ENCODE results near the gene CXCR5.

DNA sequence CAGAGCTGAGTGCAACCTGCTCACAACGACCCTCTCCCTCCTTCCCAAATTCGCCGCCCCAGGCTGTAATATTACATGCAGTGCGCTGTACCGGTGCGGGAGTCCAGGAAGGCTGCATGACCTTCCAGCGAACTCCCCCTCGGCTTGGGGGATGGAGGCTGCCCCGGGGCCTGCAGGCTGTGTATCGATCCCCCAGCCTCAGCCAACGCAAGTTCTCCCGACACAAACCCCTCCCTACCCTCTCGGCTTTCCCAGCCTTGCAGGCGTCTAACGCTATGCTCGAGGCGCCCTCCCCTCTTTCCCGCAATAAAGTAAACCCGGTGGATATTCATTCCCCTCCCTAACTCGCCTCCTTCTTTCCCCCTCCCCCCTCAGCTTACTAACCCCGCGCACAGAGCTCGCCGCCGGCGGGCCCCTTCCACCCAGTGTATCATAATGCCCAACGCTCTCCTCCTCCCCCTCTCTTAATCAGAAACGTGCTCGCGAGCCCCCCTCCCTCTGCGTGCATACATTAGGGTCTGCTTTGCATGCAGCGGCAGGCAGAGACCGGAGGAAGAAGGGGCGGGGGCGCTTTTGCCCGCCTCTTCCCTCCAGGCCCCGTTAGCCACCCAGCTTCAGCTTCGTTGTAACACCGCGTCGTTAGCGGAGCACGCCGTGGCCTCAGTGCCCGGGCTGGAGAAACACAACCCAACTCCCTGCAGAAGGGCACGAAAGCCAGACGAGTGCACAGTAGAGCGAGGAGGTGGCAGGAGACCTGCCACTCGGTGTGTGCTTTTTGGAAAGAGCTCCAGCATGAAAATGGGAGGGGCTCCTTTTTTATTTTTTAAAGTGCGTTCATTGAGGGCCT lies 1.1 kb upstream of the KMT2A start:
- PRO-cap, result no peak

- PRO-cap, result no peak
Observed at GRCh38 chr11:118495896-118496436, 31.3 kb upstream of the TTC36 start.

DNA sequence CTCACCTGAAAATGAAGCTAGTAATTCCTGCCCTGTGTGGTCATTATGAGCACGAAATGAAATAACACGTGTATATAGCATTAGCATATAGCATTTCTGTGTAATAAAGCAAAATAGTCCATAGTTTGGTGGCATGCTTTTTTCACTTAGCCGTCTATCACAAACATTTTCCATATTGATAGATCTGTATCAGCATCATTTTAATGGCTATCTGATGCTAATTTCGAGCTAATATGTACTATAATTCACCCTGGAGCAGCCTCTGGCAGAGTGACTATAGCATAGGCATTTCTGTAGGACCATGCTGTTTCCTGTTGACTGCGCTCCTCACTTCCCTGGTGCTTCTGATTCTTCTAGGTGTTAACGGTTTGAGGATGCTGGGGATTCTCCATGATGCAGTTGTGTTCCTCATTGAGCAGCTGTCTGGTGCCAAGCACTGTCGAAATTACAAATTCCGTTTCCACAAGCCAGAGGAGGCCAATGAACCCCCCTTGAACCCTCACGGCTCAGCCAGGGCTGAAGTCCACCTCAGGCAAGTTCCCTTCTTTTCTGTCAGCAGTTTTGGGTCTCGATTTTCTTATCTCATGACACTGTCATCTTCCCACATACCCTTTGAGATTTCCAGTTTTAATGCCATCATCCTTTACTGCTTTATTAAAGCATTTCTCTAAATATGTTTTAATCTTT lies 7.9 kb upstream of the TTC36 start:
- PRO-cap, result no peak

- PRO-cap, result no peak
Observed at GRCh38 chr11:118543829-118544515, 13.0 kb downstream of the TMEM25 start.

DNA sequence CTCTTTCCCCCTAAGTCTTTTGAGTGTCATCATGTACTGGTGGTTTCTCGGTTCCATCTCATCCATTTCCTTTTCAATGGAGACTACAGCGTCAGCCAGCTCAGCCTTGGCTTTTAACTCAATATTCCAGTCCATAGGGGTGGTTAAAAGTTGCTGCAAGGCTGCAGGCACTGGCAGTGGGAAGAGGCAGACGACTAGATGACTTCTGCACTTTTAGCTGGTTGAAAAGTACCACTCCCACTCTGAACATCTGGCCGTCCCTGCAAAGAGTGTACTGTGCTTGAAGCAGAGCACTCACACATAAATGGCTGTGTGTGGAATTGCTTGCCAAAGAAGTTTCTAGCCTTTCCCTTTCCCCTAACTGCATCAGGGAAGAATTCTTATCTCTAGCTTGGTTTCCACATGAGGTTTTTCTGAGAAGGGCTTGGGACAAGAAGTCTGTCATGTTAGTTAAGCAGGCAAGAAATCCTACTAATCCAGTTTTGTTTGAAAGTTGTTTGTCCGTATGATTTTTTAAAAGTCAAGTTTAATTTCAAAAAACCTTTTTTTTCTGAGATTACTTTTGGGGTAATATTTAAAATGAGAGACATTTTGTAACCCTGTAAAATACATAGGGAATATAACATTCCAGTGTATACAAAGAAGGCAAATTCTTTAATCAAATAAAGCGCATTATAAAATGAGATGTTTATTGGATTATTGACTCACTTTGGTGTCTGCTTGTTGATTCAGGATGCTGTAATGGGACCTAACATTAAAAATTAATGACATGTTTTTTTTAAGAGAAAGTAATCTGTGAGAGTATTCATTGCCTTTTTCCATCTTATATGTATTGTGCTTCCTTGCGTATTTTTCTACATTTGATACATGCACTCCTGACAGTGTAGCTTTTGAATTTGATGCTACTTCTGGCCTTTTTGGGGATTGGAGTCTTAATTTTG lies 4.9 kb upstream of the PHLDB1 start:
- PRO-cap, result no peak

GRCh38 chr11:118643459-118644218 lies 35.8 kb downstream of the TREH start:
- PRO-cap, result no peak

DNA sequence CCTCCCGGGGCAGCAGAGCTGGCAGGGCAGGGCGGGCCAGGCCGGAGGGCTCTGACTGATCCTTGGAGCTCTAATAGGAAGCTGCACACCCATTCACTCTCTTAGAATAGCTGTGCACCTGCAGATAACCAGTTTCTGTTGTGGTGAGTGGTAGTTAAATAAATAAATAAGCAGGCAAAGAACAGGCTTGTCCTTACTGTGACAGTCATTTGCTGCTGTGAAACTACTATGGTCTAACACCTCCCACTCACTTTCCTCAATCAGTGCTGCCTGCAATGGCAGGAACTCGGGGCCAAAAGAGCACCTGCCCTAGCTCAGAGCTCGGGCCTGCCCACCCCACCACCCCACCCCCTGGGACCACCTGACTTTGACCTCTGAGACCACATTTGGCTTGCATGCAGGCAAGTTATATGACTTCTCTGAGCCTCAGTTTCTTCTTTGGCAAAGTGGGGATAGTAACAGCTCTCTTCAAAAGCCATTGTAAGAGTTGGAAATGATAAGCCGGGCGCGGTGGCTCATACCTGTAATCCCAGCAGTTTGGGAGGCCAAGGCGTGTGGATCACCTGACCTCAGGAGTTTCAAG lies 16.4 kb upstream of the TREH start:
- PRO-cap, result no peak

DNA sequence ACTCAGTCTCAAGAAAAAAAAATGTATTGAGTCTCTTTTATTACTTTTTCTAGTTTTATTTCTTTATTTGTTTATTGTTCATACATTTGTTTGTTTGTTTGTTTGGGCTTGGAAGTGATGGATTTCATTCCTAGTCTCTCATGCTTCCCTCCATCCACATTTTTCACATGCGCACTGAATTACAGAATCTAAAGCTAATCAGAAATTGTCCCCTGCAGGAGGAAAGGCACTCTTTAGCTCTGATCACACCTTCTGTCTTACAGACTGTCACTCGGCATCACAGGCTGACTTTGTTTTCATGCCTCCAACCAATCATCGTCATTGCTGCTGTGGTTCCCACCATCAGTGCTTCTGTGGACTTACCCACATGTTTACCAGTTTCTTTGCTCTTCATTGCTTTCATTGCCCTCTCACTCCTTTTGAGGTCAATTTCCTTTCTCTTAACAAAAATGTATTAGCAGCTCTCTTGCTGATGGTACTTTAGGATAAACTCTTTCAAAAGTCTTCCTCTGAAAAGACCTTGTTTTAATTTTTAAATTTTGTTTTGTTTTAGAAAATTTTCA lies 20.0 kb upstream of the TREH start:
- PRO-cap, result no peak

GRCh38 chr11:118790377-118790804 lies 573 bp downstream of the DDX6 start:
- PRO-cap, result no peak

DNA sequence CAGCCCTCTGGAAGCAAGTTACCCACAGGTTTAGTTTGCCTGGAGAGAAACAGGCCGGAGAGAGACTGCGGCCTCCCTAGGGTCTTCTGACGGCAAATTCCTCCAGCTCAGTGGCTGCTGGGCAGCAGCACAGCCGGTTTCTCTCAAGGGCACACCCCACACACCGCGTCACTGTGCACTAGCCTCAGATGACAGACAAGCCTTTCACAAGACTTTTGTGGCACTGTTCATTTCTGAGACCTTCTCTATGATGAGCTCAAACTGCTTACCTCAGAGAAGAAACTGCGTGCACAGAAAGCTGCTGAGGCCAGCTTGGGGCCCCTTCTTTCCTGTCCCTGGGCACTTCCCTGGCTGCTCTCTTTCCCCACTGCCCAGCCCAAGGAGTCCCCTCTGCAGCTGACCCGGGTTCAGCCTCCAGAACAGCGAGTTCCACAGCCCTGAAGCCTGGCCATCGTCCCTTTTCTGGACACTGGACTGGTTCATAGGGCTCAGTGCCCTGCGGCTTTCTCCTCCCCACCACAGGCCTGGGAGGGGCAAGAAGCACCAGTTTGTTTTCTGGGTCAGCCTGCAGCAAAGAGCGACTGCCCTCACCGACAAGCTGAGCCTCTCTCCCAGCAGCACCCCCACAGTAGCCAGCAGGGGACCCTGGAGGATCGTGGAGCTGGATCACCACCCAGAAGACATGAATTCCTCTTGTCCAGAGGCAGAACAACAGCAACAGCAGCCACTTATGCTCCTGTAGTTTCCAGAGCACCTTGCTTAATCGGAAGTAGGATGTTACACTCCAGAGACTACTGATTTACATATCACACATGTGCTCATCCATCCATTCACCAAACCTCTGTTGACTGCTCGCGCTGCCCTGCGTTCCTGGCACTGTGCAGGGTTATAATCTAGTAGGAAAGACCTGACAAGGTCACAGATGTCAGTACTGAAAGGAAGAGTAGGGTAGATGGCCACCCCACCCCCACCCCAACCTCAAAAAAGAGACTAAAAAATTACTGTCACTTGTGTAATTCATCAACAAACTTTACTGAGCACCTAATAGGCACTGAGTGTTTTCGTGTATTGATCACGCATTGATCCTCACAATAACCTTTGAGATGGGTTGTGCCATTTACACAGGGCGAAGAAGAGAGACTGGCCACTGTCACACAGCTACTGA lies 13.2 kb upstream of the CXCR5 start:
- PRO-cap, result bidirectional peak, plus-strand start at position 273 of the sequence, minus-strand start at position 112 of the sequence; unidirectional peak, minus-strand start at position 453 of the sequence

DNA sequence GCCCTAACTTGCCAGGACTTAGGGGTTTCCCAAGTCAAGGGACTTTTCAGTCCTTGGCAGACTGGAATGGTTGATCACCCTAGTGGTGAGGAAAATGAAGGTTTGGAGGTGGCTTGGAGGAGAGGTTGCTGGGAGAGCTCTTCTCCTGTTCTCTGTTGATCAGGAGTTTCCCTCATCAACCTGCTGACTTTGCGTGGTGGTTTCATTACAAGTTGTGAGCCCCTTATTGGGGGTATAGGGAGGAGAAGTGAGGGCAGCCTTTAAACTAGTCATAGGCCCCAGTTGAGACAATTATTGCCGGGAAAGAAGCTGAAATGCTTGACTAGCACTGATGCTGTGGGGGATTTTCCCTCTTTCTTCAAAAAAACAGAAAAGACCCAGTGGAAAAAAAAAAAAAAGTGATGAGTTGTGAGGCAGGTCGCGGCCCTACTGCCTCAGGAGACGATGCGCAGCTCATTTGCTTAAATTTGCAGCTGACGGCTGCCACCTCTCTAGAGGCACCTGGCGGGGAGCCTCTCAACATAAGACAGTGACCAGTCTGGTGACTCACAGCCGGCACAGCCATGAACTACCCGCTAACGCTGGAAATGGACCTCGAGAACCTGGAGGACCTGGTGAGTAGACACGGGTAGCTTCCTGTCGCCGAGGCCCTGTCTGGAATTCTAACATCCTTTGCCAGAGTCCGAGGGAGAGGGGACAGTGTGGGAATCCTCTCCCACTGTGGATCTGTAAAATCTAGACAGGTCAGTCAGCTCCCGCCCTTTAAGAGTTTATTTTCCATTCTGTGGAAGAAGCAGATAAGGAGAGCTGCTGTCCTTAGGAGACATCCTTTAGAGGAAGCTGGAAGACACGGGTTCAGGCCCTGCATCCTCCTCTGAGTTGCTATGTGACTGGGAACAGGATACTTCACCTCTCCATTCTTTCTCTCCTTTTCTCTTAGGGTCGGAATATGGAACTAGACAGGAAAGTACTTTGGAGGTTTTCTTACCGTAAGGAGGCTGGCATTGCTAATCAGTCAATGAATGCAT lies at the start of gene CXCR5:
Gene CXCR5 (plus strand): TSS at position 514 of the 1,028 bp plus-strand sequence.
- PRO-cap, result no peak

DNA sequence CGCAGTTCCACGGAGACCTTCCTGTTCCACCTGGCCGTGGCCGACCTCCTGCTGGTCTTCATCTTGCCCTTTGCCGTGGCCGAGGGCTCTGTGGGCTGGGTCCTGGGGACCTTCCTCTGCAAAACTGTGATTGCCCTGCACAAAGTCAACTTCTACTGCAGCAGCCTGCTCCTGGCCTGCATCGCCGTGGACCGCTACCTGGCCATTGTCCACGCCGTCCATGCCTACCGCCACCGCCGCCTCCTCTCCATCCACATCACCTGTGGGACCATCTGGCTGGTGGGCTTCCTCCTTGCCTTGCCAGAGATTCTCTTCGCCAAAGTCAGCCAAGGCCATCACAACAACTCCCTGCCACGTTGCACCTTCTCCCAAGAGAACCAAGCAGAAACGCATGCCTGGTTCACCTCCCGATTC lies 10.1 kb downstream of the CXCR5 start:
- PRO-cap, result no peak

- PRO-cap, result no peak
Observed at GRCh38 chr11:118894989-118896347, 11.8 kb downstream of the CXCR5 start.

DNA sequence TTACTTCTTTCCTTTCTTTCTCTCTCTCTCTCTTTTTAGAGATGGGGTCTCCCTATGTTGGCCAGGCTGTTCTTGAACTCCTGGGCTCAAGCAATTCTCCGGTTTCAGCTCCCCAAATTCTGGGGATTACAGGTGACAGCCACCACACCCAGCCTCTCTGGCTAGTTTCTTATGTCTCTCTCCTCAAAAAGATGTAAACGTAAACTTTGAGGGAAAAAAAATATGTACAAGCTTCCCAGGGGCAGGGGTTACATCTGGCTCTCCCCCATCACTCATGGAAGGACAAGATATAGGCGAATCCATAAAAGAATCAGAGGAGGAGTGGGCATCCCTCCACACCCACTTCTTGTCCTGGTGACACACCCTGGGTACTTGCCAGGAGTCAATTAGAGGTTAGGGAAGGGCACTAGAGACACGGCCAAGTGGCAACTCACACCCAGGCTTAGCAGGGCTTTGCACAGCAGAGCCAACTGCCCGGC lies 19.0 kb downstream of the BCL9L start:
- PRO-cap, result no peak

GRCh38 chr11:118912268-118913268 lies 13.2 kb downstream of the BCL9L start:
- PRO-cap, result unidirectional peak, plus-strand start at chr11:118912422

GRCh38 chr11:118953271-118953772 lies 2.8 kb upstream of the UPK2 start:
- PRO-cap, result no peak

- PRO-cap, result no peak
Observed at GRCh38 chr11:118997278-118997909, 544 bp upstream of the CENATAC start.

- PRO-cap, result no peak
Observed at GRCh38 chr11:119007774-119008229, 9.9 kb downstream of the CENATAC start.

DNA sequence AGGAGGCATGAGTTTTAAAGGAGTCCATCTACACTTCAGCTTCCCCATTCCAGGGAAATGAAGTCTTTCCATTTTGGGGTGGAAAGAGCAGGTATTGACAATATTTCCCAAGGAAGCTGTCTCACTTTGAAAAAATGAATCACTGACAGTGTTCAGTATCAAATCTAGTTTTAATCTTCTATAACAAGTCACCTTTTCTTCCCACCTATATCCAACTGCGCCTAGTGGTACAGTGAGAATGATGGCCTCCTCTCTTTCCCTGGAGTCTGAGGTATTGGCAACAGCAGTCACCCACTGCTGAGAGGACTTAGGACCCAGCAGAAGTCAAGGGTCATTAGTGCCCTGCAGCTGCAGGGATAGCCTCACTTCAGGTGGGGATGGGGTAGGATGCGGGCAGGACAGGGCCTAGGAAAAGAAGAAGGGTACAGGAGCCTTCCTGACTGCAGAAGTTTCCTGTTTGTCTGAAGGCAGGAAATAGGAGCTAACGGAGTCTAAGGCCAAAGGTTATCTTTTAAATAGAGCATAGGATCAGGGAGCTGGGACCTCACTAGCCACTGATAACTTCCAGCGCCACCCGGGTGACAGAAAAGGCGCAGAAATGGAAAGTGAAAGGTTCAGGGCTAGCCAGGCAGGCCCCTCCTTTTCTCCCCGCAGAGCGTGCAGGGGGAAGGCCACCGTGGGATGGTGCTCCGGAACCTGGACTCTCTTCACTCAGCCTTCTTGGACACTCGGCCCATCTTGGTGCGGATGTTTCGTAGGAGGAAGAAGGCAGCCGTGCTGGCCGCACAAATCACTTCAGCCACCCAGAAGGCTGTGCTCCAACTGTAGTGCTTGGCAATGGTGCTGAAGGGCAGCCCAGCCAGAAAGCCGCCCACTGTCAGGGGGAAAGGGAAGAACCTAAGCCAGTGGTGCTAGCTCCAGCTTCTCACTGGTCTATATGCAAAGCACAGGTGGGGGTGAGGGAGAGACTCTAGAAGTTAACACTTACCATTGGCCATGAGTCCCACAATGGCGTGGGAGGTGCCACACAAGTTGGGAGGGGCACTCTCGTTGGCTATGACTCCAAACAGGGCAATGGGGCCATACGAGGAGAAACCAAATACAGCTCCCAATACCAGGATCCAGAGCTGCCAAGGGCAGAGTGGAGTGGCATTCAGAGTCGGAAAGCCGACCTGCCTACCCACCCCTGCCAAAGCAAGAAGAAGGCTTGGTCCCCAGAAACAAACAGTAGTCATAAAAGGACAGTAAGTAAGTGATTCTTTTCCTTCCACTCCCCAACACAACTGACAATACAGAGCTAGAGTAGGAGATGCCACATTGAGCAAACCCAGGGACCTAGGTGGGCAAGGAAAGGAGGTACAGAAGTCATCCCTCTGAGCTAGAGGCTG lies 6.1 kb downstream of the TRAPPC4 start:
- PRO-cap, result no peak

DNA sequence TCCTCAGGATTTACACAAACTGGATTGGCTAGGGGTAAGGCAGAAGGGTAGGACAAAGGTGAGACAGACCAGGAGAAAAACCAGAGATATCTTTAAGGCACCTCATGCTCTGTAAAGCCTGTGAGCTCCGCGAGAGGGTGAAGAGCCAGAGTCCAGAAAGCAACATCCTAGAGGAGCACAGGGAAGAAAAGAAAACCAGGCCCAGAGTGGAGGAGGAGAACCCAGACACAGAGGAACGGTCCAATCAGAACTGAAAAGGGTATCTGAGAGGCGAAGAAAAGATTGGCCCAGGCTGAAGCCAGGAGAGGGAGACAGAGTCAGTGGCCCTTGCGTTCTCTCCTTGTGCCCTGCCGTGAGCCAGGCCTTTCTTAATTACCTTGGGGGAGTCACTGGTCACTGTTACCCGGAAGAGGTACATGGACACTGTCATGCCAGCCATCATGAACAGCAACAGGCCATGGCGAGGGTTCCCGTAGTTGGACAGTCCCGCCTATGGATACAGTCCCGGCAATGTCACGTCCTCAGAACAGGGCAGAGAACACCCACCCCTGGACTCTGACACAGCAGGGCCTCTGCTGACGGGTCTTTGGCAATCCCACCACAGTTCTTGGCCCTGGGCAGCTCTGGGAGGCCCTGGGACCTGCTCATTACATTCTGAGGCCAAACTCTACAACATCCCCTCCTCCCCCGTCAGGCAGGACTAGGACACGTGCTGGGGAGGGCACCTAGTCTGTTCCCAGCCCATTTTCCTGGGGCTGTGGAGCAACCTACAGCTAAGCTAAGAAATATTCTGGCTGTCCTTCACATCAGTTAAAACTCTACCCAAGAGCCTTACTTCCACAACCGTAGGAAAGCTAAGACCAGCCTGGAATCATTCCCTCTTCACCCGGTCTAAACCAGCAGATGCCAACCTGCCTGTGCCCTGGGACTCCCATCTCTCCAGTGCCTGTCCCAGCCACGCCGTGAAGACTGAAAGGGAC lies 7.3 kb downstream of the TRAPPC4 start:
- PRO-cap, result no peak

Measured in trachea (tissue), 1 donor.